Aorta (tissue), 1 donor: ENCODE measurements around a stretch of chr2.

GRCh38 chr2:24916942-24917582 lies 3.0 kb downstream of the ADCY3 start:
- PRO-cap = no peak

GRCh38 chr2:24921208-24921624 lies 1.2 kb upstream of the ADCY3 start:
- PRO-cap = no peak

GRCh38 chr2:24980667-24980992 lies 8.9 kb upstream of the DNAJC27 start:
- PRO-cap = no peak

GRCh38 chr2:25041853-25042020 lies 139 bp upstream of the EFR3B start:
- PRO-cap = bidirectional peak, plus-strand start at chr2:25042236, minus-strand start at chr2:25041940

DNA sequence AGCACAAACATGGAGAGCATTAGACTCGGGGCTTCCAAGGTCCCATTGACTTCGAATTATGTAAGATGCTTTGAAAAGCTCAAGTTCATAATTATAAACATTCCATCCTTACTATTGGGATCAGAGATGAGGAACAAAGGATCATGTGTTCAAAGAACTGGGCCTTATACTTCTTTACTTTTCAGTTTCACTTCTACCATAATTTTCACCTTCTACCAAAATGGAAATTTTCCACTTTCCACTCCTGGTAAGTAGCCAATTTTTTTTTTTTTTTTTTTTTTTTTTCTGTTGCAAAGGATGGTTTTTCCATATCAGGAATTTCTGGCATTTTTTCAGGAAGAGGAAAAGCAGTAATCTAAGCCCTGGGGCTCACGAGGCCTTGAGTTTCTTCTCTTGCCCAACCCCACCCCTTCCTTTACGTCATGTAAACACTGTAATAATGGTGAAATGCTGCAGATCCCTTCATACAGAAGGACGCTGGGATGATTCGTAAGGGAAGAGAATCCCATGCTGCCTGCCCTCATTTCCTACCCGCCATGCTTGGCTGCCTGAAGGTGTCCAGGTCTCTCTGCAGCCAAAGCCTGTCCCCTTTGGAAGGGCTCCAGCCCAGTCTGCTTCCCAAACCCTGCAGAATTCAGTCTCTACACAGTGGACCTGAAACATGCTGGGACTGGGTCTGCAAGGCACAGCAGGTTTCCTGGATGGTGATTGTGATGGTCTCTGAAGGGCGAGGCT lies 56.9 kb downstream of the EFR3B start:
- PRO-cap = no peak

DNA sequence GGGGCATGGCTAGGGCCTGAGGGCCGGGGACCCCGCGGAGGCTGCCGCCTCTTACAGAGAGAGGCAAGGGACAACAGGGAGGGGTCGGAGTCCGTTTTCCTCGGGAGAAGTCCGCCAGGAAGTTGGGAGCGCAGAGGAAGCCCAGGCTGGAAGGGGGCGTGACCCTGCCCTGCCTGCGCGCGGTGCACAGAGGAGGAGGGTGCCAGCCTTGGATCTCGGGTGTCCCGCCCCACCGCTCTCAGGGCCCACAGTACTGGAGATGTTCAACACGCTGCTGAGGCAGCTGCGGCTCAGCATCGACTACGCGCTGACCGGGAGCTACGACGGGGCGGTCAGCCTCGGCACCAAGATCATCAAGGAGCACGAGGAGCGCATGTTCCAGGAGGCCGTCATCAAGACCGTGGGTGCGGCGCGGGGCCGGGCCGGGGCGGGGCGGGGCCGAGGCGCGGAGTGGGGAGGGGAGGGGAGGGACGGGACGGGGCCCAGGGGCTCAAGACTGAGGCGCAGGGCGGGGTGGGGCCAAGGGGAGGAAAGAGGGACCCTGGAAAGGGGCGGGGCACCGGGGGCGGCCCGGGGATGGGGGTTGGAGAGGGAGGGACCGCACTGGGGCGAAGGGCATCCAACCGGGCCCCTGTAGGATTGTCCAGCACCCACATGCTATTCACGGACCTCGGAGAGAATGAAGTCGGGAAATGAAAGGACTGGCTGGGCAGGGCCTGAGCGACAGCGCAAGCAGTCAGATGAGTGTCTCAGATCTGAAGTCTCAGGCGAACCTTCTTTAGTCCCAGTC lies 36.7 kb downstream of the POMC start:
- PRO-cap = no peak

- PRO-cap = no peak
Measured at GRCh38 chr2:25257026-25257407, 84.7 kb downstream of the DNMT3A start.

DNA sequence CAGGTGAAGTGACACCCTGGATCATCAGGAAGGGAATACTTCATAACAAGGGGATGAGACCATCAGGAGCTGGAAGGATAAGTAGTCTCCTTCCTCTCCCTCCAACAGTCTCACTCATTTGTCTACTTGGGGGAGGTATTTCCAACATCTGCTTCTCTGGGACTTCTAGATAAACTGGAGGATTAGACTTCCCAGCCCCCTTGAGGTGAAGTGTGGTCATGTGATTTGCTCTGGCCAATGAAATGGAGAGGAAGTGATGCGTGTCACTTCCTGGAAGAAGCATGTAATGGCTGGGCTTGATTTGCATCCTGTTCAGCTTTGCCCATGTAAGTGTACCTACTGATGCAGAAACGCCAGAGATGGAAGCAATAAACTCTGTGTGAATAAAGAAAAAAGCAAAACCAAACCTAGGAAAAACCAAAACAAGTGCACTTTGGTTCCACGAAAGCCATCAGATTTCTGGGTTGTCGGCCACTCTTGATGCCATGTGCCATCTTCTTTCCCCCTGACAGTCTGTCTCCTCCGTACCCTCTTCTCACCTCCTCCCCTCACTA lies 76.1 kb upstream of the DNMT3A start:
- PRO-cap = no peak

GRCh38 chr2:25420643-25421232 lies 79.0 kb upstream of the DNMT3A start:
- PRO-cap = no peak

DNA sequence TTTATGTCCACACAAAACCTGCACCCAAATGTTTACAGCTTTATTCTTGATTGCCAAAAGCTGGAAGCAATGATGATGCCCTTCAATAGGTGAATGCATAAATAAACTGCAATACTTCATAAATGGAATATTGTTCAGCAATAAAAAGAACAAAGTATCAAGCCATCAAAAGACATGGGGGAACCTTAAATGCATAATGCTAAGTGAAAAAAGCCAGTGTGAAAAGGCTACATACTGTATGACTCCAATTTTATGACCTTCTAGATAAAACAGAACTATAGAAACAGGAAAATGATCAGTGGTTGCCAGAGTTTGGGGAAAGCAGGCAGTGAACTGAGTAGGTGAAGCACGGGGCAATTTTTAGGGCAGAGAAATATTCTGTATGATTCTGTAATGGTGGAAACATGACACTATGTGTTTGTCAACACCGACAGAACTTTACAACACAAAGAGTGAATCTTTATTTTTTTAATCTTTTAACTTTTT lies 14.9 kb downstream of the DTNB start:
- PRO-cap = no peak

DNA sequence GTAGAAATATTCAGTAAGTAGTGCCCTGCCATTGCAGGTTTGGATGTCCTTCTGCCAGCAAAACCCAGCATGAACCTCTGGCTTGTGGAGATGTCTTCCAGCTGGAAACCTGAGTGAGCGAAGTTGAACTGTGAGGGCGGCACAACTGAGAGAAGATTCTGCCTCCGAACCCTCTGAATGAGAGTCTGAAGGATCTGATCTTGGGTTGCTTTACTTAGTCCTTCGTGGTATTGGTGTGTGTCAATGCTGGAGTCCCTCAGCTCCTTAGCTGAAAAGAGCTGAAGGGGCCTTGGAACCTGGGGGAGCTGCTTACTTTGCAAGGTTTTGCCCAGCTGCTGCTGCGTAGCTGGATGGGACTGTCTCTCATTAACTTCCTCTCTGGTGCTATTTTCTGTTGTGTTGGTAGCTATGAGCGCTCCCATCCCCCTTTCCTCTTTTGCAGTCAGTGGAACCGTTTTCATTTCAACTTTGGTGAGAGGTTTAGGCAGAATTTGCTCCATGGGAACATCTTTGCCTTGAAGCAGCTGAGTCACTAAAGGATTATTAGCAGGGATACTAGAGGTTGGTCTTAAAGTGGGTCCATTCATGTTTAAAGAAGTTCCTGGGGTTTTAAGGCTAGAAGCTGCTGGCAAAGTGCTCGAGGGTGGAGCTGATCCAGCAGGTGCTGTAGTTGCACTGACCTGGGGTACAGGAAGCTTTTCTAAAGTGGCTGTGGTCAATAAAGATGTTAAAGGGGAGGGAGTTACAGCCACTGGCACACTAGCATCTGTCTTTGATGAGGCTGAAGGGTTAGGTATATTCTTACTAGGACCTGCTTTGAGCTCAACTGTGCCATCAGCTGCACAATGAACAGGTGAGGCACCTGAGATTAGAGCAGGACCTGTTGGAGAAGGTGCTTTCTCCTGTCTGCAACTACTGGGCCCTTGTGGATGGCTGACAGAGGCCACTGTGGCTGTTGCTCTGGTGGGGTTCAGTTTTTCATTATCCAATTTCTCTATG lies 69.9 kb upstream of the DTNB start:
- PRO-cap = no peak

GRCh38 chr2:25977571-25978381 lies 4.5 kb downstream of the KIF3C start:
- PRO-cap = no peak

- PRO-cap = no peak
Measured at GRCh38 chr2:26034775-26035209, 908 bp downstream of the RAB10 start.

- PRO-cap = no peak
Measured at GRCh38 chr2:26057007-26057878, 23.4 kb downstream of the RAB10 start.

DNA sequence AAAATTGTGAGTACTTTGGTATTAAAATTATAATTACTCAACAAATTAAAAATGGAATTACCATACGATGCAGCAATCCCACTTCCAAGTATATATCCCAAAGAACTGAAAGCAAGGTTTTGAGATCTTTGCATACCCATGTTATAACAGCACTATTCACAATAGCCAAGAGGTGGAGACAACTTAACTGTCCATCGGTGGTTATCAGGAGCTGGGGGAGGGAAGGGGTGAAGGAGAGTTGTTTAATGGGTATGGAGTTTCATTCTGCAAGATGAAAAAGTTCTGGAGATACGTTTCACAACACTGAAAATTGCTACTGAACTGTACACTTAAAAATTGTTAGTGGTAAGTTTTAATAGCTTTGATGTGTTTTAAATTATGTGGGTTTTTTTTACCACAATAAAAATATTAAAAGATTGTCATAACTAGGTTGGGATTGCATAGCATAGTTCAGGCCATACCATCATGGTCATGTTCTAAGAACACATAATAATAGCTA lies 25.7 kb downstream of the RAB10 start:
- PRO-cap = no peak

DNA sequence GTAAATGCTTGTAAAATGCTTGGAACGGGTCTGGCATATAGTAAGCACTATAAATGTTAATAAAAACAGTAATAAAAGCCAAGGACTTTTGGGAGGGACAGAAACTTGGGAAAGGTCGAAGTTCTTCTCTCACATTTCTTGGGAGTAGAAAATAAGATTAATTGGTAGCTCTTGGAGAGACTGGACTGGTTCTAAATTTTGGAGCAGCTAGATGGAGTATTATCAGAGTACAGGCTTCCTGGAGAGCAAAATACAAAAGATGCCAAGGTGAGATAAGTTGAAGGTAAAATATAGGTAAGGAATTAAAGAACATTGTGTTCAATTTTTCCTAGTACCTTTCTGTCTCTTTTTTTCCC lies 41.0 kb downstream of the RAB10 start:
- PRO-cap = no peak

DNA sequence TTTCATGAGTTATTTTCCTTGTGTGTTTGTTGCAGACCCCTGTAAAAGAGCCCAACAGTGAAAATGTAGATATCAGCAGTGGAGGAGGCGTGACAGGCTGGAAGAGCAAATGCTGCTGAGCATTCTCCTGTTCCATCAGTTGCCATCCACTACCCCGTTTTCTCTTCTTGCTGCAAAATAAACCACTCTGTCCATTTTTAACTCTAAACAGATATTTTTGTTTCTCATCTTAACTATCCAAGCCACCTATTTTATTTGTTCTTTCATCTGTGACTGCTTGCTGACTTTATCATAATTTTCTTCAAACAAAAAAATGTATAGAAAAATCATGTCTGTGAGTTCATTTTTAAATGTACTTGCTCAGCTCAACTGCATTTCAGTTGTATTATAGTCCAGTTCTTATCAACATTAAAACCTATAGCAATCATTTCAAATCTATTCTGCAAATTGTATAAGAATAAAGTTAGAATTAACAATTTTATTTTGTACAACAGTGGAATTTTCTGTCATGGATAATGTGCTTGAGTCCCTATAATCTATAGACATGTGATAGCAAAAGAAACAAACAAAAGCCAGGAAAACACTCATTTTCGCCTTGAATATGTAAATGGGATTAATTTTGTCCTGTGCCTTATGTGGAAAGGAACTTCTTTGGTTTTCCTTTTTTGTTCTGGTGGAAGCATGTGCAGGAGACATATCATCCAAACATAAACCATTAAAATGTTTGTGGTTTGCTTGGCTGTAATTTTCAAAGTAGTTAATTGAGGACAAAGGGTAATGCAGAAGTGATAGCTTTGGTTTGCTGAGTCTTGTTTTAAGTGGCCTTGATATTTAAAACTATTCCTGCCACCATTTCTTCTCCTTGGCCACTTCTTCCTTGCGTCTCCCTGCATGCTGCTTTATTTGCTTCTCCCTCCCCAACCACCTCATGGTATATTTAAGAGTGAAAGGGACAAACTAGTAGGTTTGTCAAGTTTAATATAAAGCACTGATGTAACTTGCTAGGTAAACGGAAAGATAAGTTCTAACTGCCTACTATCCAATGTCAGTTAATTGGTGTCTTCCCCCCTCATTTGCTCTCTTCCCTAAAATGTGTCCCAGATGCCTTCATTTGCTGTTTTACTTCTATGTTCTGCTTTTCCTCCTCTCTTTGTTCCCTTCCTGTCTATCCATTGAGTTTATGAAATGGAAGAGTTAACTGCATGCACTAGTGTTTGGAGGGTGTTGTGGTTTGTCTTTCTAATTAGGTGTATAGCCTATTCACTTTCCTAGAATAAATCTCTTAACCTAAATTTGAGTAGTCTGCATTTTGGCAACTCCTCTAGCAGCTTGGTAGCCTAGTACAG lies 37.5 kb upstream of the GAREM2 start:
- PRO-cap = no peak

DNA sequence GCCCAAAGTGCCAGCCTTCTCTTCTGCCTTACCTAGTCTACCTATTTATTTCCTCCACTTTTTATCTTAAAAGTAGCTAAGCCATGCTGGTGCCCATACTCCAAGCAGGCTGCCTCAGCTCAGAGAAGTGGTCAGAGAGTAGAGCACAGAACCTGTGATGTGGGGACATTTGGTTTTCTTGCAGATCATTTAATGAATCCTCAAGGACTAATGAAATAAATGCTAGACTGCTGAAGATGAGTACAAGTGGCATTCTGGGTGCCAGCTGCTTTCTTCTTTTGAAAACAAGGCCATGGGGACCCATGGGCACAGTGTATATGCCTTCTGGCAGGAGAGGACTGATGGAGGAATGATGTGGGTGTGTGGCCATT lies 16.5 kb downstream of the GAREM2 start:
- PRO-cap = no peak

DNA sequence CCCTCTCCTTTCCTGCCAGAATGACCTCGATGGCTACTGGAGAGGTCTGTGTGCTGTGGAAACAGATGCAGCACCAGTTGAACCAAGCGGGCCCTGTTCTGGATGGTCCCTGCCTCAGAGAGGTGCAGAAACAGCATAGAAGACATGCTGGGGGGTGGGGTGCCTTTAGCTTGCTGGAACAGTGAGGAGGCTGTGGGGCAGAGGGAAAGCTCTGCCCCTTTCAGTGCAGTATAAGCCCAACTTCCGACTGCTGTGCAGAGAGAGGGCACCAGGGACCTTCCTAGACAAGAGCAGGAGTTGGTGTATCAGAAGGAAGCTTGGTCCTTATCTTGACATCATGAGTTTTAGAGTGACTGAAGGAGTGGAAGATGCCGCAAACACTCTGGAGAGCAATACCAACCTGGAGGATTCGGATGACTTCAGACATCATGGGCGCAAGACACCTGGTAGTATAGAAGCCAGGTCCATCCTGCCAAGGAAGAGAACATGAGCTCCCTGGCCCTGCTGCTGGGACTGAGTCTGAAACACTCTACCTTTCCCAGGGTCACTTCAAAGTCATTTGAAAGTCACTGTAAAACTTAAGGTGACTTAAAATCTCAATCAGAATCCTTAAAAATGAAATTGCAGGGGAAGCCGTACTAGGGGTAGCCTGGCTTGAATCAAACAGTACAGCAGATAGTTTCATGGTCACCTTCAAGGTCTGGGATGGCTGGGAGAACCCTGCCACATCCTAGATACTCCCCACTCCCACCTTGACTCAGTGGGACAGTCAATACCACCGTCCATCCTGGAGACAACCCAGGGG lies 21.5 kb downstream of the GAREM2 start:
- PRO-cap = no peak

DNA sequence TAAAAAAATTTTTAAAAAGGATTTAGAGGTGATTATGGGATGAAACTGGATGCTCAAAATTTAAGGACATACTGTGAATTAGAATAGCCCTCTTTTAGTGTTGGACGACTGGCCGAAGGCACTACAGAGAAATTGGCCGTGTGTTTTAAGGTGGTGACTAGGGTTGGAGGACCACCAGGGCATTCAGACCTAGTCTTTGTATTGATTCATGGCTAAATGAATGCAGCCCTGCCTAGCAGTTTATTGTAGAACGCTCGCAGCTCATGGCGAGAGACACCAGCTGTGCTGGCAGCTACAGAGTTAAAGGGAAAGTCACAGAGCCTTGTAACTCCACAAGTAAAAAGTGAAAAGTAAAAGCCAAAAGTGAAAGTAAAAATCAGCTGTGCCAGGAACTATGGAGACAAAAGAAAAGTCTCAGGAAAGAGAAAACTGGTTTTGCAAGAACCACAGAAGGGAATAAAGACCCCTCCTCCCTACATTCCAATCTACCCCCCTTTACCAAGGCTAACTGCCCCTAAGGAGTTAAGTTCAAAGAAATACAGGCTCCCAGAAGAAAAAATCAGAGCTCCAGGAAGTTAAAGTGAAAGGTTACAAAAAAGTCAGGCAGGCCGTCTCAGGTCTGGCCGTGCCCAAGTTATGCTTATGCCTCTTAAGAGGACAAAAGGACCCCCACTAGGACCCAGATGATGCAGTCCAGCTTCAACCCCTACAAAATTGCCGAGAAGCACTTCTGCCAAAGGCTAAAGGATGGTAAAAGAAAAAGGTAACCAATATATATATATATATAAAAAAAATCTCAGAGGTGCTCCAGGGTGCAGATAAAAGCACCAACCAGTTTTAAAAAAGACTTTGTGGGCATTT lies 46.3 kb upstream of the SELENOI start:
- PRO-cap = no peak